Measurements from ENCODE around the genes GINS1 and NANP.

GRCh38 chr20:24027135-24027735 lies 38.7 kb upstream of the GGTLC1 start:
- RRBS = no CpG with 5 or more reads among the region's 9 CpGs

- RRBS = no CpG with 5 or more reads among the region's 8 CpGs
Observed at GRCh38 chr20:24502082-24502666, 32.7 kb downstream of the SYNDIG1 start.

GRCh38 chr20:24962986-24963780 lies 14.1 kb downstream of the CST7 start:
- RRBS = no CpG with 5 or more reads among the region's 17 CpGs

GRCh38 chr20:24983733-24984557 lies 8.6 kb downstream of the APMAP start:
- RRBS = no CpG with 5 or more reads among the region's 11 CpGs

DNA sequence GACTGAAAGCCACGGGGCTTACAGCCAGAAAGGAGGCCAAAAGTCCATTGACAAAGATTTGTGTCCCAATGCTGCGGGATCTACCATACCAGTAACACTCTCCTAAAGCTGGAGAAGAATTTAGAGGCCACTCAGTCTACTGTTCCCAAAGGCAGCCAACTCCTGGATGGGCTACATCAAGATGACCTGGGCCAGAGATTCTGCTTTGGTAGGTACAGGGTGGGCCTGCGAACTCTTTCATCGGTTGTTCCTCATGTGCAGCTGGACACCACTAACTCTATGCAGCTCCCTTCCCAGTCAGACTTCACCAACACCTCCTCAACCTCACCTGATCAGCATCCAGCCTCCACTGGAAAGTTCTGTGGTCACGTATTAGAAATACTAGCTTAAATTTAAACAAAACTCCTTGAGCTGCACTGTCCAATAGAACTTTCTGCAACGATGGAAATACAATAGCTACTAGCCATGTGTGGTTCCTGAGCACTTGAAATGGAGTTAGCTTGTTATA lies 4.1 kb downstream of the APMAP start:
- RRBS = no CpG with 5 or more reads among the region's 6 CpGs

DNA sequence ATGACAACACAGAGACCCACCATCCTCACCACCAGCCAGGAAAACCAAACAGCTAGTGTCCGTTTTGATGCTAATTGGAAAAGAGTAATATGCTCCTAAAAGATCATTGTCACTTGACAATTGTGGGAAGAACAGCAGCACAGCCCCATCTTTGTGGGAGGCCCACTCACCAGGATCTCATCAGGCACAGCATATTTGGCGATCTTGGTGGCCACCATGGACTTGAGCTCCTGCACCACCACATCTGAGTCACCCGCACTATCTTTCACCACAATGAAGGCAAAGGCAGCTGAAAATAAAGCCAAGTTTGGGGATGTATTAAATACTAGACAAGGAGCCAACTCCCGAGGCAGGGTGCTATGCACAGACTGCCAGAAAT lies 16.5 kb upstream of the APMAP start:
- RRBS = no CpG with 5 or more reads among the region's 4 CpGs

- RRBS = no CpG with 5 or more reads among the region's 8 CpGs
Observed at GRCh38 chr20:25042879-25043503, 14.9 kb downstream of the ACSS1 start.

DNA sequence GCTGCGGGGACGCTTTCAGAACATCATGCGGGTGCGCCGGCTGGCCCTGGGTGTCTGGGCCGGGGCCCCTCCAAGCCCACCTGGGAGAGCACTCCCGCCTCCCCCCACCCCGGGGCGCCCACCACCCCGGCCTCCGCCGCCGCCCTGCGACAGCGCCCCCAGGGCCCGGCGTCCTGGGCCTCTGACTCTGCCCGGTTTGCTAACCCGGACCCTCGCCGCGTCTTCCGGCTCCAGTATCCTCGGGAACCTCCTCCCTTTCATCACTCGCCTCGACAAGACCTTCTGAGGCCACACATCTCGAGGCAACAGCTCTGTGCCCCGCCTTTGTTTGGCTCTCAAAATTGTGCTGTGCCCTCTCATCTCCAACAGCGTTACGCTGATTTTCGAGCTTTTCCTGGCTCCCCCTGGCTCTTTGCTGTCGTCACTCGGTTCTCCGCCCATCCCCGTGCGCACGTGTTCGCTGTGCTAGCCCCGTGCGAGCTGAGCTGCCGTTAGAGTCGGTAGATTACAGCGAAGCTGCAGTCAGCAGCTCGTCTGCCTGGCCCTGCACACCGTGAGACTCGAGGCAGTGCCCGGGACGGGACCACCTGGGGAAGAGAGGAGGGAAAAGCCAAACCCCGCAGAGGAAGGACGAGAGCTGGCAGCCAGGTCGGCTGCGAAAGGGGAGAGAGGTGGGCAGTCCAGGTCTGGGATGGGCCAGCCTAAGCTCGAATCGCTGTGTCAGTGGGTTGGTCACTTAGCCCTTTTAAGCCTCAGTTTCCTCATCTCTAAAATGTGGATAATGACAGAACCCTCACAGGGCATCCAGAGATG lies 46.9 kb upstream of the ENTPD6 start:
- RRBS = 7% methylated on average over 15 of the region's 54 CpGs

GRCh38 chr20:25196072-25197136 lies 892 bp downstream of the ENTPD6 start:
- RRBS = no CpG with 5 or more reads among the region's 43 CpGs

DNA sequence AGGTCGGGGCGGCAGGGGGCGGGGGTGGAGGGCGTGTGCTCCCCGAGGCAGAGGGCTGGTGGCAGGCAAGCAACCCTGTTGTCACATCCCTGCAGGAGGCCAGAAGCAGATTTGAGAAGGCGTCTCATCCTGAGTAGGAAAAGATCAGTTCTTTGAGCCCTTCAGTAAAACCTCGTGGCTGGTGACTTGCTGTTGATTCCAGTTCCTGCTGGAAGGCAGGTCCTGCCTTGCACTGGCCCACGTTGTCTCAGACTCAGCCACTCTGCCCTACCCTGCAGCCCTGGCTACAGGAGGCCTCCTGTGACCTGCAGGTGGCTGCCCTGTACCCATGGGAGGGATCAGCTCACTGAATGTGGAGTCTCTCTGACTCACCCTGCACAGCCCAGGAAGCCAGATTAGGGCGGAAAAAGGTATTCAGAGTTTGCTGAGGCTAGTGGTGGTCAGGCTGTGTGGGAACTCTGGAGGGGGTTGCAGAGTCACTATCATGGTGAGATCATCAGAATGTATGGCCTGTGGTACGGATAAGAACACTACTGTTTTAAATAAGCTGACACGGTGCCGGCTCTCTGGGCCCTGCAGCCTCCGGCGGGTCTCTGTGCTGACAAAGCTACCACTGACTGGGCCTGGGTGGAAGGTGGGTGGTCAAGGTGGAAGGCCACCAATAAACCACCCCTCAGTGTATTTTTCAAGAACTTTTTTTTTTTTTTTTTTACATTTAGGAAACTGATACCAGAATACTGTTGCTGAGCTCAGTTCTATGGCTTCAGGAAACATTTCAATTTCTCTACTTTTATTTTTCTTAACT lies 24.7 kb upstream of the PYGB start:
- RRBS = no CpG with 5 or more reads among the region's 14 CpGs

DNA sequence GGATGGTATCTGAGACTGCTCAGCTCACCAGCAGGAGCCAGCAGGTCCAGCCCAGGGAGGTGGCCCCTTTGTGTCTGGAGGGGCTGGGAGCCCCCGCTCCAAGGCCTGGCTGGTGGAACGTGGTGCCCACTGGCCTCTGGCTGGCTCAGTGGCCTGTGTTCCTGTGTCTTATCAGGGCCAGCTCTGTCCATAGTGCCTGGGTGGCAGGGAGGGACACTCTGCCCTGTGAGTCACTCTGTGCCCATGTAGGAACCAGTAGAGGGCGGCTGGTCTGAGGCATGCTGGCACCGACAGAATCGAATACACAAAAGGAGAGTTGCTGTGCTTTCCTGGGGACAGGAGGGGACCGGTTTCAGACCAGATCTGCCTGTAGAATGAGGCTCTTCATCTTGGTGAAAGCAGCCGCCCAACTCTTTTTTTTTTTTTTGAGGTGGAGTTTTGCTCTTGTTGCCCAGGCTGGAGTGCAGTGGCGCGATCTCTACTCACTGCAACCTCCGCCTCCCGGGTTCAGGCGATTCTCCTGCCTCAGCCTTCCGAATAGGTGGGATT lies 7.5 kb downstream of the PYGB start:
- RRBS = no CpG with 5 or more reads among the region's 13 CpGs

GRCh38 chr20:25309891-25310182 lies 62.0 kb downstream of the PYGB start:
- RRBS = 46% methylated on average over 1 of the region's 5 CpGs

GRCh38 chr20:25321439-25321993 lies 69.1 kb downstream of the ABHD12 start:
- RRBS = no CpG with 5 or more reads among the region's 3 CpGs

DNA sequence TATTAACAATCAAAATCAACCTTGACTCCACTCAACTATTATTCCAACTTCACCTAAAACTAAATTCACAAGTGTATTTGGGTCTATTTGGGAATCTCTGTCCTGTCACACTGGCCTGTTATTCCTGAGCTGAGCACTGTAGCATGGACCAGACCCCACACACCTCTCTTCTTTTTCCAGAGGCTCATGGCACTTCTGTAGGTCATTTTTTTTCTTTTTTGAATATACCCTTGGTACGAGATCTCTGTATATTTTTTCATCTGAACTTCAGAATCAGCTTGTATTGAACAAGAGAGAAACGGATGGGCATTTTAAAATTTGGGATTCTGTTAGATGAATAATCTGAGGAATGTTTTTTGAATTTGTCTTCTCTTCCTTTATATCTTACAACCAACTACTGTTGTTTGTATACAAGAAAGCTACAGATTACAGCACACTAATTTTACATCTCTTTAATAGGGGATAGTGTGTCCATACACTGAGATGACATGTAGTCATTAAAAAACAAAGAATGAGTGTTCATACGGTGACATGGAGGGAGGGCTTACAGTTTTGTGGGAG lies 23.8 kb downstream of the ABHD12 start:
- RRBS = no CpG with 5 or more reads among the region's 3 CpGs

- RRBS = 1% methylated on average over 11 of the region's 55 CpGs
Observed at GRCh38 chr20:25407208-25408103, at the start of gene GINS1. Gene GINS1 (plus strand): TSS chr20:25407673.

DNA sequence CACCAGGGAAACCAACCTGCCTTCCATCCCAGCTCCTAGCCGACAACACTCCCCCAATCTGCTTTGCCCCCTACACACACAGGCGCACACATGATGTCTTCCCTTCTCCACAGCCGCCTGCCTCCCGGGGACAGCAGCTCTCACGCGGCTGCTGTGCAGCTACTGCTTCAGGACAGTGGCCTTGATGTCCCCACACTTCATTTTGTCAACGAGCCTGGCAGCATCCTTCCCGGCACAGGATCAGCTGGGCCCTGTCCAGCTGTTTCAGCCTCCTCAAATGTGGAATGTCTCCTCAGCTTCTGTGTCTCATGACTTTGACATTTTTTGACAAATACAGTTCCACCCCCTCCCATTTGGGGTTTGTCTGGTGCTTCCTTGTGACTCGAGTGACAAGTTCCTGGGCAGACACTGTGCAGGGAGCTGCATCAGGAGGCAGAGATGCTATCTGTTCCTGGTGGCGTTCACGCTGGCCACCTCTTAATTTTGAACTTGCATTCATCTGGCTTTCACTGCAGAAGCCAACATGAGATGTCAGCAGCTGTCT lies 57.1 kb downstream of the GINS1 start:
- RRBS = 83% methylated on average over 5 of the region's 11 CpGs

GRCh38 chr20:25540072-25540952 lies 45.0 kb downstream of the NINL start:
- RRBS = 5% methylated on average over 1 of the region's 12 CpGs

GRCh38 chr20:25623367-25624343 lies at the start of gene NANP:
Gene NANP (minus strand): TSS chr20:25624014.
- RRBS = 2% methylated on average over 30 of the region's 98 CpGs

DNA sequence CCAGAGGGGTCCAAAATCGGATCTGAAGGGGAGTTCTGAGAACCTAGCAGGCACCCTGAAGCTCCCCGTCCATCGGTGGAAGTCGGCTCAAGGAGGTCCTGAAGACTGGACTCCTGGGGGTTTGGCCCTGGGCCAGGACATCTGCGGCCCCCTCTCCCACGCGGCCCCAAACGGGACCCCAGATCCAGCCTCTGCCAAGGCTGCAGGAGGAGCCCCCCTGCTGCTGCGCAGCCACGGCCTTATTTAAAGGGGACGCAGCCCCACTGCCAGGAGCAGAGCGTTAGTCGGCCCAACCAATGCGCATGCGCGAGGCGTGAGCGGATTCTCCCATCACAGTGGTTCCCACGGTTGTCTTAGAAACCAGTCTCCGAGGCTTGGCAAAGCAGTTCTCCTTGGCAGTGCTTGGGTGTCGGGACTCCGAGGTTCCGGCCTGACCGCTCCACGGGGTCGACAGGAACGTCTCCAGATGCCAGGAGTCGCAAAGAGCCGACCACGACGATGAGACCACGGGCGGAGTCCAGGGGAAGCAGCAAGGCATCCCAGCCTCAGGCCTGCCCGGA lies 288.3 kb upstream of the ZNF337 start:
- RRBS = no CpG with 5 or more reads among the region's 34 CpGs